Endometrial microvascular endothelial cells (primary cell): ENCODE measurements around a stretch of chr17.

DNA sequence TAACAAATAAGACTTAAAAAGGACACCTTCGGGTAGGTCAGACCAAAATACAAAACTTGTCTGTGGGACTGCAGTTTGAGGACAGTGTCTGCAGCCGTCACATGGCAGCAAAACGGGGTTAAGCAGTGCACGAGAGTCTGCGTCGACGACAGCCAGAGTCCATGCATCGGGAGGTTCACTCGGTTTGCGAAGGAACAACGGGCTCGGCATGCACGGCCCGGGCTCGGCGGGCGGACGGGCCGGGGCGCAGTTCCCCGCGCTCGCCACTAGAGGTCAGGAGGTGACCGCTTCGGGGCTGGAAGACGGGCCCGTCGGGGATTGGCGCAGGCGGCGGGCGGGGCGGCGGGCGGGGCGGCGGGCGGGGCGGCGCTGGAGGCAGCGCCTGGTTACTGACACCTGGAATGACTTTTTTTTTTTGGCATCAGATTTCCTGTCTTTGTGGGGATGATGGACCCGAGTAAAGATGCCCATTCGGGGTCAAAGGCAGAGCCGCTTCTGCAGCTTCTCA, 6.4 kb downstream of the SCGB1C2 start:
- RAMPAGE, long total RNA = no peak

DNA sequence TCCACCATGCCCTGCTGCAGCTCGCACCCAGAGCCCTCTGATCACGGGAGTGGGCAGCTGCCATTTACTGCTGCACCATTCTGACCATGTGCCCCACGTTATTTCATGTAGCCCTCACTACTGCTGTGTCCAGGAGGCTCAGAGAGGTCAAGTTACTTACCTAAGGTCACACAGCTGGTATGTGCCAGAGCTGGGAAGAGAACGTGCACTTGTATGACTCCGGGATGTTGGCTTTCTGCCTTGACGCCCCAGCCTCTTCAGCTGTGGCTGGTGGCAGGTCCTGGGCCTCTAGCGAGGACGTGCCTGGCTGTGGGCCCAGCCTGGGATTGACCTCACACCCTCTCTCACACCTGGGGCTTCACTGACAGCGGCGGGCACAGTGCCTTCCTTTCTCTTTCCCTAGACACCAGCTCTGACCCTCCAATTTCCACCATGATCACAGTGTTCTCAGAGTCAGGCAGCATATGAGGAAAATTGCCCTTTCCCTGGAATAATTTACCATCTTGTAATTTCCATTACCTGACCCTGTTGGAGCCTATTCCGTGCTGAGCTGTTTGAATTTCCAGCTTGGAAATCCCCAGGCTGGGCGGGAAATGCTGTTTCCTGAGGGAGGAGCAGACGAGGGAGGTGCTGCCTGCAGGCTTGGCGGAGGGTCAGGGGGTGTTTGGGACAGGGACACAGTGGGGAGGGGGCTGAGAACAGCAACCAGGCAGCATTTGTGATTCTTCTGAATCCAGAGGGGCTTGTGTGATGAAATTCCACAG, 18.6 kb upstream of the DOC2B start:
- RAMPAGE, long total RNA = no peak

DNA sequence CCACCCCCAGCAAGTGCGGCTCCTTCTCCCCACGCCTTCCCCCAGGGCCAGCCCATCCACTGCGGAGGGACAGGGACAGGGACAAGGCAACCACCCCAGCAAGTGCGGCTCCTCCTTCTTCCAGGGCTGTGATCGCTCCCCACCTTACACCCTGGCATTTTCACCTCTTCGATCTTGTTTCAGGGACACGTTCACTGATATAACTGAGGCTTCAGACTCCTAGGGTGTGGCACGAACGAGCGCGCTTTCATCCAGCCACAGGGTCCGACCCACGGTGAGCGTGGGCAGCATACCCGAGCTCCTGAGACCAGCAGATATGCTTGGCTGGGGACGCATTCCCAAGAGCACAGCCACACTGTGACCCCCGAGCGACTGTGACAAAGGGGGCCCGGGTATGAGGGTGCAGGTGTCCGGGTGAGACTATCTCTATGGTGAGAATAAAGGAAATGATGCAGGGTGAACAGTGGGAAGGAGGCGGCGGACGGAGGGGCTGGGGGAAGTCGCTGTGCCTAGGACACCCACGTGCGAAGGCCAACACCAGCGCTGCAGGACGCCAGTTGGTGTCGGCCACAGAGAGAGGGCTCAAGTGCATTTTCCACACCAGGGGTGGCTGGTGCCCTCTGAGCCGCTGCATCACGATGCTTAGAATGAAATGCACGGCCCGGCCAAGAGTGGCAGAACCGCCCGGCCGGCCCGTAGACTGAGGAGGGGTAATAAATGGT, 17.6 kb downstream of the RPH3AL start:
- RAMPAGE, long total RNA = no peak

- RAMPAGE, long total RNA = no peak
These were observed 8.4 kb downstream of the RPH3AL start for GRCh38 chr17:344010-344876.

DNA sequence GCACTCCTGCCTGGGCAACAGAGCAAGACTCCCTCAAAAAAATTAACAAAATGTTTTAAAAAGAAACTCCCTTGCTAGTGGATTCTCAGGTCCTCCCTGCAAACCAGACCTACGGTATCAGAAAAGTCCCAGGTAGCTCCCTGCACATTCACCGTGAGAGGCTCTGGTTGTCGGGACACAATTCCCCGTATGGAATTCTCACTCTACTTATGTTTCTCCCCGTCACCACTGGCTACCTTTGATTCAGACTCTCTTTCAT, 13.0 kb downstream of the C17orf97 start:
- RAMPAGE, long total RNA = no peak

DNA sequence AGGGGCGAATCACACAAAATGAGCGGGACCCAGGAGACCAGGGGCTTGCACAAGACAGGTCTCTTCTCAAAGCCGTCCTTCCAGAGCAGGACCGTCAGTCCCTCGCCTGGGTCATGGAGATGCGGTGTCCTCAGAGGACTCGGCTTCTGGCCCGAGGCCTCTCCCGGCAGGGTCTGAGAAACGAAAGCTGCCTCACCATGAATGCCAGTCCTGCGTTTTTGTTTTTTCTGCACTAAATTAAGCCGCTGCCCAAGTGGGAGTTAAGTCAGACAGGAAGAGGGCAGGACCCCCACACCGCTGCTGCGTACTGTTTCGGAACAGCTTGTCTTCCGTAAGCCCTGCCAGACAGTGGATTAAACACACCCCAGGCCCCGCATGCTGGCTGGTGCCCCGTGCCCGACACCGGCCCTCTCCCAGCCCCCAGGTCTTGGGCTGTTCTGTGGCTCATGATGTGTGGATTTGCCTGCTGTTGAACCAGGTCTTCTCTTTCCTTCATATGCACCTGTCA, 84.6 kb downstream of the C17orf97 start:
- RAMPAGE, long total RNA = no peak

GRCh38 chr17:522895-523314, 112.8 kb downstream of the C17orf97 start:
- RAMPAGE, long total RNA = no peak

DNA sequence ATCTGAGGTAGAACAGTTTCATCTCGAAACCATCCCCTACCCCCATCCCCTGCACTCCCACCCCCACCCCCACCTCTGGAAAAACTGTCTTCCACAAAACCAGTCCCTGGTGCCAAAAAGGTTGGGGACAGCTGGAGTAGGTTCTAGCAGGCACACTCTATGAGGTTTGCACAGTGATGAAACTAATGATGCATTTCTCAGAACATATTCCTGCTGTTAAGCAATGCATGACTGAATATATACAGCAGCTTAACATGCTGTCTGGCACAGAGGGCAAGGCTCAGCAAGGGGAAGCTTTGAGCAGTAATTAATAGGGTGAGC, 107.9 kb downstream of the VPS53 start:
- RAMPAGE, long total RNA = no peak

- RAMPAGE, long total RNA = no peak
These were observed 8.3 kb upstream of the GEMIN4 start for GRCh38 chr17:760306-760840.

GRCh38 chr17:868881-869513, 86.8 kb downstream of the MRM3 start:
- RAMPAGE, long total RNA = no peak

DNA sequence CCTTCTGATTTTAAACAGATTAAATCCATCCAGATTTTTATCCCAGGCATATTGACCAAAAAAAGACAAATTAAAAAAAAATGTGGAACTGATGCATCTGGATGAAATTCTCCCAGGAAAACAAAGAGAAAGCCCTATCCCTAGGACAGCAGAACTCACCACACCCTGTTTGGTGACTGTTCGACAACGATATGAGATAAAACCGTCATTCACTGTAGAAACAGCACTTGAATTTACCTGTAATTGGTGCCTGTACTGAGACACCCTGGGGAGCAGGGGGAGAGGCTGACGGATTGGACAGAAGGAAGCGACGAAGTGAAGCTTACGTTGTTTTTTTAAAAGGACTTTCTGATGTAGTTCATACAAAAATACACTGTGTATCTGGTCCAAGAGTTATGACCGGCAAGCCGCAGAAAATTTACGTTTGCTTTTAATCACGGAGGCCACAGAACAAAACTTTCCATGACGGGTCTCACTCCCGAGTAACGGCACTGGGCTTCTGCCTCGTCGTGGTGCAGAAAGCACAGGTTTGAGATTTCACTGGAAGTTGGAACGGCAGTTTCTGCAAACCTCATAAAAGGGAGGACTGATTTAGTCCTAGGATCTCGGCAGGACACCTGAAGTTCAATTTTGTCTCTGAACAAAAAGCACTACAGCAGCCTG, 9.7 kb downstream of the NXN start:
- RAMPAGE, long total RNA = no peak

GRCh38 chr17:970370-970946, 9.1 kb downstream of the NXN start:
- RAMPAGE, long total RNA = no peak

GRCh38 chr17:1011849-1012245, 14.9 kb downstream of the TIMM22 start:
- RAMPAGE, long total RNA = no peak

GRCh38 chr17:1098305-1098660, 81.5 kb downstream of the ABR start:
- RAMPAGE, long total RNA = no peak

DNA sequence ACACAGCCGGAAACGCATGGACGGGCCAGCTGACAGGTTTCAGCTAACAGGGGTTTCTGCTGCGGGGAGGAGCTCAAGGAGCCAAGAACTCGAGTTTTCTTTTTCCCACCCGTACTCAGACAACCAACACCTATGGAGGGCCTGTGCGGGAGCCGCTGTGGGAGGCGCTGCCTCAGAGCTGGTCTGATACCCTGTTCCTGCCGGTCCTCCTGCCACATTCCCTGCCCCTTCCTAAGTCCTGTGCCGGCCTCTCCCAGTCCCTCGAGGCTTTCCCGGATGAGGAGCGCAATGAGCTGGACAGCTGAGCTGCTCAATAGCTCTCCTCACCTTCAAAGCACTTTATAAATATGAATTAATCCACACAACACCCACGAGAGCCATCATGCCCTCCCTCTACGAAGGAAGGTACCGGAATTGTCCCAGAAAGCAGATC, 6.2 kb downstream of the ABR start:
- RAMPAGE, long total RNA = no peak

DNA sequence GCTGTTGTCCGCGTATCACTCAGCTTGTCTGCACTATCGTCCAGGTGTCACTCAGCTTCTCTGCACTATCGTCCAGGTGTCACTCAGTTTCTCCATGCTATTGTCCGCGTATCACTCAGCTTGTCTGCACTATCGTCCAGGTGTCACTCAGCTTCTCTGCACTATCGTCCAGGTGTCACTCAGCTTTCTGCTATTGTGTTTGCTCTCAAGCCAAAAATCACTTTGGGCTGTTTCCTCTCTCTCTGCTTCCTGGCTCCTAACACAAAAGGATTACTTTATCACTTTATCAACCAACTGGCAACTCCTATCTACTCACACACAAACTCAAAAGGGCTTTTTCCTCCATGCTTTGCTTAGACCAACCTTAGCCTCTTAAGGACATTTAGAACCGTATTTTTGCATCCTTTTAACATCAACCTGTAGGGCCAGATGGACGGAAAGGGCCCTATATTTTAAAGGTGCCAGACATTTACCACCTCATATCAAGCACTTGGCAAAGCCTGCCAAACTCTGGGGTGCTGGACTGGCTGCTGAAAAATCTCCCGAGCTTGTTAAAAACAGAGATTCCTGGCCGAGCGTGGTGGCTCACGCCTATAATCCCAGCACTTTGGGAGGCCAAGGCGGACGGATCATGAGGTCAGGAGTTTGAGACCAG, 30.8 kb upstream of the ABR start:
- RAMPAGE, long total RNA = no peak

DNA sequence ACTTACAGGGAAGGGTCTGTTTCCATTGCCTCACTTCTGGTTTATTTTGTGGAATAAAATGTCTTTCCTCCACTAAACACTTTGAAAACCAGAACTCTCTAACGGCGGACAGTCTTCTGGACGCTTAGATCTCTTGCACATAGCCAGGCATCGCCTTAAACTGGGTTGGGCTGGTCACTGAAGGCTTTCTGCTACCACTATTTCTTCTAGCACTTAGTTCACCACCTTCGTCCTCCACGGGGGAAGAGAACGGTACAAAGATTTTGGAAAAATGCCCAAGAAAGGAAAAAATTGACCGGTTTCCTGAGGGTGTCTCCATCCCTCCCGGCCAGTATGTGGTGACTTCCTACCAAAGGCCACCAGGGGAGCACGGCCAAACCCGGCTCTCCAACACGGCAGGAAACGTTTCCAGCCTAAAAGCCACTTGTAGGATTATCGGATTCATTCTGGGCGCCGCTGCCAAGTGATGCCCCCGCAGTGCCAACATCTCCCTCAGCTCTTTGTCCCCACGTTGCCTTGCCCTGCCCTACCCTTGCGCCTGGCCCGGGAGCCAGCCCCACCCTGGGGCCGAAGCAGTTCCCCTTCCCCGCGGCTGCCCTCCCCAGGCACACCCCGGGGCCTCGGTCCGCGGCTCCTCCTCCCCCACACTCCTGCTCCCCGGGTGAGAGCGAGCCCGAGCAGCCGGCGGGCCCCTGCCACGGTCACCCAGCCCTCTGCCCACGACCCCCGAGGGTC, 805 bp downstream of the CRK start:
- RAMPAGE, long total RNA = no peak

DNA sequence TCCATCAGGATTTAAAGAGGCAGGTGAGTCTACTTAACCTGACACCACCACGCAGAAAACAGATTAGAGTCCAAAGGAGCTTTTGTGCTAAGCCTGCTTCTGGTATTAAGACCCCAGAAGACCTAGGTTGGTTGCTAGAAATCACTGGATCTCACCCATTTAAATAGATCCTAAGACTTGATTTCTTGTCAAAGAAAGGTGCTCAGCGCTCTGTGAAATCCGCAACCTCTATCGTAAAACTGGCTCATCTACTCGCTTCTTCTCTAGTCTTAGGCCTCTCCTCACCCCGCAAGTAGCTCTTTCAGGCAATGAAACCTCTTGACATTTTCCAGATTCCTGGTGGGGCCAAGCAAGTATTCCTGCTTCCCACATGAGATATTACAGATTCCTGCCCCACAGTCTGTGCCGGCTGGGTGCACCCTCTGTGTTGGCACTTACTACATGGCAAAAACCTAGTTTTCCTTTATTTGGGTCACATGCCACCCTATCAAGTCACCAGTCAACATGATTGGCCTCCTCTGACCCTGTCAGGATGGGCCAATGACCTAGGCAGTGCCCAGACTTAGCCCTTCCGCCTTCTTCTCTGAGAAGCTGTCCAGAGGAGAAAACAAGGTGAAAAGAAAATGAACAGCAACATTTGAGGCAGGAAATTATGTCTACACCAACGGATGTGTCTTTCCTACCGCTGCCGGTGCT, 8.9 kb downstream of the PITPNA start:
- RAMPAGE, long total RNA = no peak

- RAMPAGE, long total RNA = no peak
These were observed 12.7 kb upstream of the PITPNA start for GRCh38 chr17:1575074-1575851.

DNA sequence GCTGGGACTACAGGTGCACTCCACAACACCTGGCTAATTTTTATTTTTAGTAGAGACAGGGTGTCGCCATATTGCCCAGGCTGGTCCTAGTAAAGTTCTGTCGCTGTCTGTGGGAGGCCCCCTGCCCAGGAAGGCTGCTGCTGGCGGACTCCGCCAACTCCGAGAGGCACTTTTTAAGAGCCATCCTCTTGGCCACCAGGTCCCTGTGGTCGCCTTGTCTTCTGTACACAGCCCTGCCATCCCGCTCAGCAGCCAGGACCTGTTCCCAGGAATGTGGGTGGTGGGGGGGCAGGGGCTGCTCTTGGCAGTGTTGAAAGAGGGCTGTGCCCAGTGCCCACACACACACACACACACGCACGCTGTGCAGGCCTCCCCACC, 18.3 kb upstream of the PITPNA start:
- RAMPAGE, long total RNA = no peak